Zone of skin (tissue), 1 donor: ENCODE measurements around a stretch of chr22.

DNA sequence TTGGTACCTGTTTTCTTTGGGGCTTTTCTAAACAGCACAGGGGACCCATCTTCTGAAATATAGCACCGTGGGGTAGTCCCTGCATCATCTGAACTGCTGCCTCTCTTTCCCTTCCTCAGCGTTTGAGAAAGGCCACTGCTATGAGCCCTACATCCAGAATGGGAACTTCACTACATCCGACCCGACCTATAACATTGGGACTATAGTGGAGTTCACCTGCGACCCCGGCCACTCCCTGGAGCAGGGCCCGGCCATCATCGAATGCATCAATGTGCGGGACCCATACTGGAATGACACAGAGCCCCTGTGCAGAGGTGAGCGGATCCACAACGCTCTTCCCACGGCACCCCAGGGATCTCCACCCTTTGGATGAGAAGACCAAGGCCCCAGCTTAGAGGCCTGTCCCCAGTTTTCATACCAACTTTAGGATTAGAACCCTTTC is 117.4 kb upstream of the ASPHD2 start:
- RRBS, result no CpG with 5 or more reads among the region's 12 CpGs

GRCh38 chr22:26487765-26488781 is 4.4 kb downstream of the SRRD start:
- RRBS, result no CpG with 5 or more reads among the region's 7 CpGs

- RRBS, result no CpG with 5 or more reads among the region's 8 CpGs
Measured at GRCh38 chr22:26556938-26557746, 32.8 kb downstream of the TPST2 start.

DNA sequence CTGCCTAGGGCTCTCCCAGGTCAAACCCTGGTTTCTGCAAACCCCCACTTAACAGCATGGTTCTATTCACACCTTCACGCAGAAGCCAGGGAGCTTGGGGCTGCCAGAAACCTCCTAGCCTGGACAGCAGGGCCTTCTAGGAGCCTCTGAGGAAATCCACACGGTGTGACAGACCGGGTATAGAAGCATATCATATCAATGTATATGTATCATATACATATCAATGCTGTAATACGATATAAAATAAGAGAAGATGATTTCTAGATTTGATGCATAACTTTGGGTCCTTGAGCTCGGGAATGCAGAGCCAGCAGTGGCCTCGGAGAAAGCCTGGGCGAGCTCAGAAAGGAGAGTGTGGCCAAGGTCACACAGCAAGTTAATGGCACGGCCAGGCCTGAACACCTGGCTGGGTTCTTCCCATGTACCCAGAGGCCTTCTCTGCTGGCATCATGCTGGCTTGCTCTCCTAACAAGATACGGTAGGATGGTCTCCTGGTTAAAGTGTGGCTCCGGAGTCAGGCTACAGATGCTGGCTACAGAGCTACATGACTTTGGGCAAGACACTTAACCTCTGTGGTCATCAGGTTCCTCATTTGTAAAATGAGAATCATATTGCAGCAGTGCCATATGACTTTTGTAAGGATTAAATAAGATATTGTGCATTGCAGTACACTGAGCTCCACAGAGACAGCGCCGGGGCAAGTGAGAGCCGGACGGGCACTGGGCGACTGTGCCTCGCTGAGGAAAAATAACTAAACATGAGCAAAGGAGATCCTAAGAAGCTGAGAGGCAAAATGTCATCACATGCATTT is 30.0 kb downstream of the TPST2 start:
- RRBS, result no CpG with 5 or more reads among the region's 16 CpGs

DNA sequence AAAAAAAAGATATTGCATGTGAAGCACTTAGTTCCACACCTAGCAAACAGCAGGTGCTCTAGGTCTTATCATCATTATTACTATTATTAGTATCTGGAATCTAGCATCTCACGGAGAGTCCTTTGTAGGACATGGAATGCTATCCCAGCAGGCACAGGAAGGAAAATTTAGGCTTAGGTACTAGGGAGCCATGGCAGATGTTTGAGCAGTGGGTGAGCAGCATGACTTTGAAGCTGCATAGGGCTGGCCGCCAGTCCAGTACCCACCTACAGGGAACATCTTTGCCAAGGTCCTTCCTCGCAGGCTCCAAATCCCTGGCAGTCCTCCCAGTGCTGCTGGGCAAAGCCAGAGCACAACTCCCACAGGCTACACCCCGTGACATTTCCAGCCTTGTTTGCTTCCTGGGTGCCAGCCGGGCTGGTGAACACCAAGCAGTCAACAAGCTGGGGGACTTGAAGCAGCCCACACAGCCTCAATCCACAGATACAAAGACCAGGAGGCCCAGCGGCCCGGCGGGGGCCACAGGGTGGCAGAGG is 28.2 kb downstream of the TPST2 start:
- RRBS, result 57% methylated on average over 3 of the region's 8 CpGs

DNA sequence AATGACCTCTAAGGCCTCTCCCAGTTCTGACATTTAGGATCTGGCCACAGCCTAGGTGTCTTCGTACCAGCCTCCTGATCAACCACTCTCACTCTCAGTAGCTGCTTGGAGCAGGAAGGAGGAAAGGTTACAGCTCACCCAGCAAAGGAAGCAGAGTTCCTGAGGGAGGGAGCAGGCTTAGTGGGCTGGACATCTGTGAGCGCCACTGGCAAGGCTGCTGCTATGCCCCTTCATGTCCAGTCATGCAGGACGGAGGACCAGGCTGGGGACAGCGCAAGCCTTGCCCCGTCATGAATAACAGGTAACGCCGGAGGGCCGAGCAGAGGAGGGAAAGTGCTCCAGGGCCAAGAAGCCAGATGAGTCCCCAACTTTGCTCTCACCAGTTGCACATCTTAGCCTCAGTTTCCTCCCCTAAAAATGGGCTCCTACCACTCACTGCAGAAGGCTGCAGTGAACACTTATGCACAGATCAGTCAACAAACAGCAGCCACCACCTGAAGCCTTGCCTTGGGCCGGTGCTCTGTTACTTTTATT is 25.7 kb downstream of the TPST2 start:
- RRBS, result no CpG with 5 or more reads among the region's 9 CpGs

DNA sequence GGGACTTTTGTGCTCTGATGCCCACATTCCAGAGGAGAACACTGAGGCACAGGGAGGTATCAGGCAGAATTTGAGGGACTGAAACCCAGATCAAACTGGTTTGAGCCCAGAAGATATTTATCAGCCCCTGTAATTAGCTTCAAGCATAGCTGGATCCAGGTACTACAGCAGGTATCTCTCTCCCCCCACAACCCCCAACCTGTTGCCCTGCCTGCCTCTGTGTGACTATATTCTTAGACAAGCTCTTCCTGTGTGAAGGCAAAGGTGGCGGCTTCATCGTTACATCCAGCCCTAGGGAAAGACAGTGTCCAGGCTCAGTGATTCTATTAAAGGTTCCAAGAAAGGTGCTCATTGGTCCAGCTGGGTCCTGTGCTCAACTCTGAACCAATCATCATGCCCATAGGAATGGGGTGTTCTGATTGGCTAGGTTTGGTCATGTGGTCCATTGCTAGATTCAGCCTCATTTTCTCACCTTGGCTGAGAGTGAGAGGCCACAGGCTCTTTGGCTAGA is 6.8 kb downstream of the CRYBA4 start:
- RRBS, result no CpG with 5 or more reads among the region's 2 CpGs

DNA sequence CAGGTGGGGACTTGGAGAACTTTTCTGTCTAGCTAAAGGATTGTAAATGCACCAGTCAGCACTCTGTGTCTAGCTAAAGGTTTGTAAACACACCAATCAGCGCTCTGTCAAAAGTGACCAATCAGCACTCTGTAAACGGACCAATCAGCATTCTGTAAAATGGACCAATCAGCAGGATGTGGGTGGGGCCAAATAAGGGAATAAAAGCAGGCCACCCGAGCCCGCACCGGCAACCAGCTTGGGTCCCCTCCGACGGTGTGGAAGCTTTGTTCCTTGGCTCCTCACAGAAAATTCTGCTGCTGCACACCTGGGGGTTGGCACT is 145.0 kb downstream of the CRYBA4 start:
- RRBS, result no CpG with 5 or more reads among the region's 7 CpGs

DNA sequence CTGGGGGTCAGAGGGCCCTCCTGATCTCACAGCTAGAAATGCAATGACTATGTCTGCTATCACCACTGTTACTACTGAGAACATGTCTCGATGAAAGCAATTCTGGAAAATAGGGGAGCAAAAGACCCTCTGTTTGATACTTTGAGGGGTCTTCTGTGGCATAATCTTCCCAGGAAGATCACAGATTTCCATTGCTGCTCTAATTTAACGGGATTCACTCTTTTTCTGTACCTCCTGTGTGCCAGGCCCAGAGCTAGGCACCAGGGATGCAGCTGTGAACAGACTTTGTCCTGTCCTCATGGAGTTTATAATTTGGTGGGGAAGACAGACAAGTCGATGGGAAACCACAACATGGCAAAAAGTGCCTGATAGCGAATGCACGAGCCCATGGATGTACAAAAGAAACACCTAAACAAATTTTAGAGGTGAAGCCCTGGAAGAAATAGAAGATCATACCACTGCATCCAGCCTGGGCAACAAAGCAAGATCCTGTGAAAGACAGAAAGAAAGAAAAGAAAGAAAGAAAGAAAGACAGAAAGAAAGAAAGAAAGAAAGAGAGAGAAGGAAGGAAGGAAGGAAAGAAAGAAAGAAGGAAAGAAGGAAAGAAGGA is 218.6 kb downstream of the CRYBA4 start:
- RRBS, result no CpG with 5 or more reads among the region's 5 CpGs

GRCh38 chr22:27247555-27248141 is 553.9 kb downstream of the MN1 start:
- RRBS, result no CpG with 5 or more reads among the region's 12 CpGs

GRCh38 chr22:27420430-27421047 is 381.0 kb downstream of the MN1 start:
- RRBS, result no CpG with 5 or more reads among the region's 13 CpGs

- RRBS, result no CpG with 5 or more reads among the region's 10 CpGs
Measured at GRCh38 chr22:27488258-27488462, 313.4 kb downstream of the MN1 start.

DNA sequence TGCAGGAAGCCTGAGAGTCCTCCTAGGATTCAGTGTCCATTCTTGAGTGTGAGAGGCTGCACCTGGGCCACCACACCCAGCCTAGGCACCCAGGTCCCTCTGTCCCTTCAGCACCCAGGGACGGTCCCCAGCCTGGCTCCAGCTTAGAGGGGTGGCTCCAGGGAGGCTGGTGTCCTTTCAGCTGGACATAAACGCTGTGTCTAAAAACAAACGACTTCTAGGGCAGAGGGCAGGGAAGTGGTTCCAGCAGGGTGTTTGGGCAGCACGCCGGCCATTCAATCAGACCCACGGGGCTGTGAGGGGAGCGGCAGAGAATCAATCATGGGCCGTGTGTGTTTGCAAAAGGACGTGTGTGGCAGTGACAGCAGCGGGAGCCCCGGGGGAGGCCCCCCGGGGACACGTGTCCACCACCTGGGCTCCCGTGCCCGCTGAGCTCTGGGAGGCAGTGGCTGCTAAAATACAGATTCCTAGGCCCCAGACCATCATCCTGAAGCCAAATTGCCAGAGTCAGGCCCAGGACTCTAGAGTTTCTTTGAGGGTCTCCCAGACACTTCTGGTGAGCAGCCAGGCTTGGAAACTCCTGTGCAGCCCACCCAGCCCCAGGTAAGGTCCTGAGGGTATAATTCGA is 127.7 kb downstream of the MN1 start:
- RRBS, result 24% methylated on average over 5 of the region's 16 CpGs

GRCh38 chr22:27719559-27720064 is 81.9 kb downstream of the MN1 start:
- RRBS, result no CpG with 5 or more reads among the region's 8 CpGs

DNA sequence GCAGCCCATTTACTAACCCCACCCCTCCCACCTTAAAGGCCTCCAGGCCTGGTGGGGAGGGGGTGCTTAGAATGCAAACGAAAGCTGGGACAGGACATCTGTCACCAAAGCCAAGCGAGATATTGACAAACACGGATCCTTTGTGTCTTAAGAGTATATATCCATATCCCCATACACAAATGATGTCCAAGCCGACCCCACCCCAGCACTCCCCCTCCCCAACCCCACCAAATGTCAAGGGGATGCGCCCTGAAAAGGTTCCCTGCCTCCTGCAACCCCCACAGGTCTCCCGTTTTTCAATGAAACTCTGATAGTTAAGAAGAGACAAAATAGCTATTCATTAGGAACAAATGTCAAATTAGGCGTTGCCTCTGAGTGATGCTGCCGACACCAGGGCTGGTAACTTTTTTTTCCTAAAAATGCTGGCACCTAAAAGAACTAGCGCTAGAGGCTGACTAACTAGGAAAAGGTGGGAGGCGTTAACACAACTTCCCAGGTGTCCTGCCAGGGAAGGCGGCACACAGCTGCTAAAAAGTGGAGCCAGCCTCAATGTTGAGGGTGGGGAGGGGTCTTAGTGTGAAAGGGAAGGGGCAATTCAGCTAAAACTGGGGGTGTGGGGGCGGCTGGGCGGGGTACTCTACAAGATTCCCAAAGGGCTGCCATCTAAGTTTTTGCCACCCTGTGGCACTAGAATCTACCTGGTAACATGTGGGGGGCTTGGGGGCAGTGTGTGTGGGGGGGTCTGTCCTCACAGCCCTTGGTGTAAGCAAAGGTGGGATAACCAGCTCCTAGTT is 5.5 kb downstream of the MN1 start:
- RRBS, result no CpG with 5 or more reads among the region's 13 CpGs

- RRBS, result no CpG with 5 or more reads among the region's 9 CpGs
Measured at GRCh38 chr22:27809839-27810381, 8.4 kb upstream of the MN1 start.

DNA sequence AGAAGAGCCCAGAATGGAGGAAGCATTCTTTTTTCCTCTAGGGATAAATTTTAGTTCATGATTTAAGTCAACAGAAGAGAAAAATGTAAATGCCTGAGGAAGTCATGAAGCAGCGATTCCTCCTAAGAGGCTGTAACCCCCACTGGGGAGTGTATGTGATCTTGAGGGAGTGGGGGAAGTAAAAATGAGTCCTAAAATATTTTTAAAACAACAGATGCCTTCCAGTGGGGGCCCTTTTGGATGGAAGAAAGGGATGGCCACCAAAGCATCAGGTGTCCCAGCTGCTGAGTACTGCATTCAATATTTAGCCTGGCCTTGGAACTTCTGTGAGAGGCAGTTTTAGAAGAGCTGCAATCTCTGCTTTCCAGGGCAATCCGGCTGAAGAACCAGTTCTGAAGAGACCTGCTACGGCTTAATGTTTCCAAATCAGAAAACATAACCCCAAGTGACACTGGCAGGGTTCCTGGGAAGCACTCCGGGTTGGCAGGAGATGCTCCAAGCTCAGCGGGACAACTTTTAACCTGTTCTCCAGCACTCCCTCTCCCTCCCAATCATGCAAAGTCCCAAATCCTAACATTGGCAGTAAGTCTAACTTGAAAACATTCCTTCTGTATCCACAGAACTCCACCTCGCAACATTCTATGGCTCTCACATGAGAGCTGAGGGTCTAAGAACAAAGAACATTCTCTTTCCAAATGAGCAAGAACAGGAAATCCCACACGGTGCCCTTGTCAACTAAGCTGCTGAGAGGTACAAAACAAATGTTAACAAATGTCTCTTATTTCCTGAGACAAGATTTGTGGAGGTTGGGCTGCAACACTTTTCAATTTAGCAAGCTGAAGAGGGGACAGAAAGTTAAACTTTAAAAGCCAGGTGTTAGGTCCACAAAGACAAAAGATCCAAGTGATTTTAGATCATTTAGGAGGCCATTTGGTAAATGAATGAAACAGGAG is 48.4 kb upstream of the MN1 start:
- RRBS, result 15% methylated on average over 3 of the region's 7 CpGs

- RRBS, result no CpG with 5 or more reads among the region's 2 CpGs
Measured at GRCh38 chr22:27882930-27883259, 36.2 kb downstream of the PITPNB start.

DNA sequence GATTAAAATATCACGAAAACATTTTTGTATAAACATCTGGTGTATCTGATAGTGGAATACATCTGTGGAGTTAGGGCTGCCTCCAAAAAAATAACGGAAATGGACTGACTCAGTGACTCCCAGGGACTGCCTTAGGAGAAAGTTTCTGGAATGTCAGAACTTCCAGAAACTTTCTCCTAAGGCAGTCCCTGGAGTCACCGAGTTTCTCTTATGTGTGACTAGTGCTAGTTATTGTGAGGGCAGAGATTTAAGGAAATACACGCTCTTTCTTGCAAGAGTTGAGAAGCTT is 1.3 kb upstream of the PITPNB start:
- RRBS, result no CpG with 5 or more reads among the region's 4 CpGs

GRCh38 chr22:27932929-27933693 is 14.1 kb upstream of the PITPNB start:
- RRBS, result no CpG with 5 or more reads among the region's 12 CpGs